Heart left ventricle (tissue), 7 donors: ENCODE data around the genes NYAP2 and SLC19A3.

GRCh38 chr2:224864712-224865192 lies 148.6 kb upstream of the CCDC195 start:
- PRO-cap, 6 experiments: no peak in any of the 6 experiments
- RAMPAGE, long total RNA, 2 experiments: no peak in any of the 2 experiments
- RRBS: no CpG with 5 or more reads among the region's 2 CpGs

DNA sequence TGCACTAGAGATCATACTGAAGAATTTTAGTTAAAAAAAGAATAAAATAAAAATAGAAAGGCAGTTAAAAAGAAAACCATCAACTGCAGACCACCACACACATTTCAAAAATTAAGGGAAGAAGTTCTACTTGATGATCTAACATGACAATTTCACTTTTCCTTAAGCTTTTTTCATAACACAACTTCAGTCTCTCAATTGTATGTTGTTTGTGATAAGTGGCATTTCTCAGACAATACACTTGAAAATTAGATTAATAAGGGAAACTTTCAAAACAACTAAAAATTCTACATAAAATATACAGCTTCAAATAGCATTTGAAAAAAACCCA lies 99.3 kb downstream of the DOCK10 start:
- PRO-cap, 6 experiments: no peak in any of the 6 experiments
- RAMPAGE, long total RNA, 2 experiments: no peak in any of the 2 experiments

GRCh38 chr2:224944401-224944768 lies 97.9 kb downstream of the DOCK10 start:
- PRO-cap, 6 experiments: no peak in any of the 6 experiments
- RAMPAGE, long total RNA, 2 experiments: no peak in any of the 2 experiments
- RRBS: no CpG with 5 or more reads among the region's 4 CpGs

DNA sequence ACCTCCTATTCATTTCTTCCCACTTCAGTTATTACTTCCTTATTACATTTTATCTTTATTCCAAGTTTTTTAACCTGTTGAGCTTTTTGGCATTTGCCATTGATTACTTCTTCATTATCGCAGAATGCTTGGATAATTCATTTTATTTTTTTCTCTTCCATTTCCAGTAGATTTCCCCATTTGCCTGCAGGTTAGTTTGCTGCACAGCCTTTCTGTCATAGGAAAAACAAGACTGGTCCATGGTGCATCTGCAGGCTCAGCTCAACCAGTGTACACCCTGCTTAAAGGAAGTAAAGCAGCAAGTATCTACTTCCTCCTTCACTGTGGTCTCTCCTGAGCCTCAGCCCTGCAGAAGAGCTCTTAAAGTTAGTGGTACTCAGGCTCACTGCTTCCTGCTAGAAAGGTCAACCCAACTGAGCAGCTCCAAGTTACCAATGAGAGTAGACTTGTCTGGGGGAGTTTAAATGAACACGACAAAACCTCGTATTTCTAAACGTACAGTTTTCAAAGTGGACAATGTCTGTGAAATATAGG lies 89.0 kb downstream of the DOCK10 start:
- PRO-cap, 6 experiments: no peak in any of the 6 experiments
- RAMPAGE, long total RNA, 2 experiments: no peak in any of the 2 experiments
- RRBS: no CpG with 5 or more reads among the region's 4 CpGs

DNA sequence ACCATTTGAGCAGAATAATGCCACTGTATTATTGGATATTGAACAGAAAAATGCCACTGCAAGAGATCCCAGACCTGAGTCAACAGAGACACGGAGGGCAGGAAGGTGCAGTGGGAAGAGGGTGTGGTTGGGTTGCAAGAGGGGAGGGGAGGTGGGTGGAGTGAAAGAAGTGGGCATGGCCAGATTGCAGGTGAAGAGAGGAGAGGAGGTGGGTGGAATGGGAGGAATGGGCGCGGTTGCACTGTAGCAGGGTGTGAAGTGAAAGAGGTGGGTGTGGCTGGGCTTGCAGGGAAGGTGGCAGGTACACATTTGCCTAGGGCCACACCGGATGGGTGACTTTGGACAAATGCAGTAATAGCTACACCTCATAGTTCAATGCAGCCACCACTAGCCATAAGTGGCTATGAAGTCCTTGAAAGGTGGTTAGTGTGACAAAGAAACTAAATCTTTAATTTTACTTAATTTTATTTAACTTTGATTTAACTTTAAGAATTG lies 71.0 kb downstream of the DOCK10 start:
- PRO-cap, 6 experiments: no peak in any of the 6 experiments
- RAMPAGE, long total RNA, 2 experiments: no peak in any of the 2 experiments
- RRBS: no CpG with 5 or more reads among the region's 4 CpGs

GRCh38 chr2:225017576-225018160 lies 24.6 kb downstream of the DOCK10 start:
- PRO-cap, 6 experiments: no peak in any of the 6 experiments
- RAMPAGE, long total RNA, 2 experiments: no peak in any of the 2 experiments
- RRBS: no CpG with 5 or more reads among the region's 4 CpGs

- PRO-cap, 6 experiments: no peak in any of the 6 experiments
- RAMPAGE, long total RNA, 2 experiments: no peak in any of the 2 experiments
These were observed 10.4 kb upstream of the DOCK10 start for GRCh38 chr2:225052666-225053041.

DNA sequence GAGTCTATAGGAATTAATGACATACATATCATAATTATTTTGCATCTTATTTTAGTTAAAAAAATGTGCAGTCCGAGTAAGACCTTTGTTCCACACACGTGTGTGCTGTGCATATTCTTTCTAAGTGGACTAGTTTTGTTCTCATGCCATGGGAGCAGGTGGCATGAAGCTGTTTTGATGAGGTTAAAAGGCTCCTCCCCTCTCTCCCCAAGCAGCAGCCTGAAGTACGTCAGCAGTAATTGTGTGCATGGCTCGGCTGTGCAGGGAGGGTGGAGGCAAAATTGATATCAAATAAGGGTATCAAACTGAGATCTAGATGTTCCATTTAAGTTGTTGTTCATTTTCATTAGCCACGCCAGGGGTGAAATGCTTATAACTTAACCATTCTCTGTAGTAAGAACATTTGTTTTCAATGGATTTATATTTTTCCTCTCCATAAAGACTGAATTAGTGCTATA lies at the start of gene NYAP2:
Gene NYAP2, plus strand, starts transcription at position 235 of the 458 bp plus-strand sequence.
- PRO-cap, 6 experiments: no peak in any of the 6 experiments
- RAMPAGE, long total RNA, 2 experiments: no peak in any of the 2 experiments
- RRBS: no CpG with 5 or more reads among the region's 5 CpGs

- PRO-cap, 6 experiments: no peak in any of the 6 experiments
- RAMPAGE, long total RNA, 2 experiments: no peak in any of the 2 experiments
- RRBS: no CpG with 5 or more reads among the region's 8 CpGs
These were observed 376.1 kb downstream of the IRS1 start for GRCh38 chr2:226423430-226423960.

DNA sequence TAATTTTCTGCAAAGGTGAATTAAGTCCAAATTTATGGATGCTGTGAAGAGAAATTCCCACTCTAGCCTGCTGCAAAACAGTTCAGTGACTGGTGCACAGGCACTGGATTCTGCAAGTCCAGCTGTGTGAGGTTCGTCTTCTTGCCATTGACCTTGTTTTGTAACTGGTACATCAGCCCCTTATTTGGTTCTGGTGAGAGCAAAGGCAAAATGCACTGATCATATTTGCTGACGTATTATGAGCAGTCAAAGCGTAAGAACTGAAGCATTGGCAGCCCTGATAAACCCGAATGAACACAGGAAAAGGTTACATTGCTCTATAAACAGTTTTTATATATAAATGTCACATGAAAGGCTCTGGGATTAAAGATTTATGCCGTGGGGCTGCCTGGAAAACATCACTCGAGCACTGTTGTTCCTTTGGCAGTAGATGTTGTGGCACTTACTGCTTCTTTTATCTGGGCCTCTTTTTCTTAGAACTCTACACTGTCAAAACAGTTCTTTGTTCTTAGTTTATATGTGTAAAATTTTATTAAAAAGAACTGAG lies 168.0 kb downstream of the IRS1 start:
- PRO-cap, 6 experiments: peak in 1 of 6 experiments; most common plus-strand start position 363 of the sequence (in 1); most common minus-strand start position 155 of the sequence (in 1)
- RAMPAGE, long total RNA, 2 experiments: no peak in any of the 2 experiments
- RRBS: no CpG with 5 or more reads among the region's 6 CpGs

DNA sequence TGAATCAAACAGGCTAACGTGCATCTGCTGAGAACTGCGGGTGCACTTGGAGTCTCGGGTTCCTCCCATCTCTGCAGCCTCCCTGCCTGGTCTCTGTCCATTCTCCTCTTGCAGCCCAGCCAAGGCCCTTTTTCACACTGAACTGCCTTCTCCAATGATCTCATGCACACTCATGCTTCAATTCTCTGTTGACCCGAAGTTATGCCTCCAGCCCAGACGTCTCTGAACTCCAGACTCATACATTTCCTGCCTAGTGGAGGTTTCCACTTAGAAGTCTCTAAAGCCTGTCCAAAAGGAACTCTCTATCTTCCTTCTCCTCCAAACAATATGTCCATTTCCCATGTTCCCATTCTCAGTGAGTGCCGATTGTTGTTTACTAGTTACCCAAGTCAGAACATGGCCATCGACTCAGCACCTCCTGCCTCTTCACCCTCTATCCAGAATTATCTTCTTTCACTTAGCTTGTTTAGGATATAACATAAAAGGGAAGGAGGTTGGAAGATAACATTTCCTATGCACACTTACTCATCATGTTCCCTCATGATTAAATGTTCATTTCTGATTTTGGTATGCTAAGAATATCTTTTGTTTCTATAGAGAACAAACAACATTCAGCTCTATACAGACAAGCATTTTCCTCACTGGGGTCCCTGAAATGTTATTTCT lies 155.1 kb downstream of the IRS1 start:
- PRO-cap, 6 experiments: peak in 2 of 6 experiments; most common plus-strand start position 383 of the sequence (in 1); most common minus-strand start position 174 of the sequence (in 2)
- RAMPAGE, long total RNA, 2 experiments: no peak in any of the 2 experiments
- RRBS: no CpG with 5 or more reads among the region's 7 CpGs

- PRO-cap, 6 experiments: no peak in any of the 6 experiments
- RAMPAGE, long total RNA, 2 experiments: no peak in any of the 2 experiments
- RRBS: no CpG with 5 or more reads among the region's 3 CpGs
These were observed 147.0 kb downstream of the IRS1 start for GRCh38 chr2:226652634-226653046.

DNA sequence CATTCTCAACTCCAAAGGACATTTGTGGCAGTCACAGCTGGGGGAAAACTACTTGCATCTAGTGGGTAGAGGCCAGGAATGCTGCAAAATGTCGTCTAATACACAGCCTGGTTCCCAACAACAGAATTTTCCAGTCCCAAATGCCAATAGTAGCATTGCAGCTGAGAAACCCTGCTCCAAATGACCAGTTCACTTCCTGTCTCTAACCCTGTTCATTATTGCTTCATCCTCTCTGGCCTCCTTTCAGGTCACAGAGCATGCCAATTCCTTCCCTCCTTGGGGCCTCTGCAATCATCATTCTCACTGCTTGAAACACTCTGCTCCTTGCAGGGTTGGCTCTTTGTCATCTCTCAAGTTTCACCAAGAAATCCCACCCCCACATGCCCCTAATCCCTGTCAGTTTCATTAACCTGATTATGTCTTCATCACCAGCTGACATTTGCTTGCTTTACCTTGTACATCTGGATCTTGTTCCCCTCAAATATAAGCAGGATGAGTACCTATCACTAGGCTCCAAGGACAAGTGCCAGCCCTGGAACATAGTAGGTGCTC lies 139.0 kb downstream of the IRS1 start:
- PRO-cap, 6 experiments: peak in 2 of 6 experiments; most common minus-strand start position 141 of the sequence (in 2)
- RAMPAGE, long total RNA, 2 experiments: no peak in any of the 2 experiments
- RRBS: no CpG with 5 or more reads among the region's 1 CpG

- PRO-cap, 6 experiments: no peak in any of the 6 experiments
- RAMPAGE, long total RNA, 2 experiments: no peak in any of the 2 experiments
- RRBS: no CpG with 5 or more reads among the region's 3 CpGs
These were observed 40.8 kb downstream of the IRS1 start for GRCh38 chr2:226758716-226759311.

DNA sequence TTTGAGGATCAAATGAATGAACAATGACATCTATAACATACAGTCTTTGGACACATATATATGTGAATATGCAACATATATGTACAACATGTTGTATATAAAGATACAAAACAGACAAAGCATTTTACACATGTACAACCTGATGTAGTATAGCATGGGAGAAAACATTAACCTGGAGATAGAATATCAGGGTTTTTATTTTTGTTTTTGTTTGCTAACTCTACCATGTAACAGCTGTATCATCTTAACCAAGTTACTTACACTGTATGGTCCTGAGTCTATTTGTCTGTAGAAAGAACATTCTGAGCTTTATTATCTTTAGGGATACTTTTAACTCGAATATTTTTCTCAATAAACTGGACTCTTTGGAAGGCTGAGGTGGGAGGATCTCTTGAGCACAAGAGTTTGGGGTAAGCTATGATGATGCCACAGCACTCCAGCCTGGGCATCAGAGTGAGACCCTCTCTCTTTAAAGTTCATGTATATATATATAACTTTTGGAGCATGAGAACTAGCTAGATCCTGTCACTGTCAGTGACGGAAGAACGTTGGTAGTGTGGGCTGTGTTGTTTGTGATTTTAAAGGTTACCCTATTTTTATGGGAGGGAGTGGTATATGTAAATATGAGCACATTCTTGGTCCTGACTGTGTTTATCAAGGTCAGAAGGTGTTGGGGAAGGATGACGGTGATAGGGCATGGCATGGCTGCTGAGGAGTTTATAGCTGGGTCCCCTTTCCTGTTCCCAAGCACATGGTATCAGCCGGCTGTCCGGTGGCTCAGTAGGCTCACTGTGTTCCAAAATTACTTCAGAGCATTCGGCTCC lies 28.9 kb downstream of the IRS1 start:
- PRO-cap, 6 experiments: peak in 3 of 6 experiments; most common plus-strand start position 663 of the sequence (in 1); most common minus-strand start position 553 of the sequence (in 2)
- RAMPAGE, long total RNA, 2 experiments: no peak in any of the 2 experiments
- RRBS: no CpG with 5 or more reads among the region's 7 CpGs

DNA sequence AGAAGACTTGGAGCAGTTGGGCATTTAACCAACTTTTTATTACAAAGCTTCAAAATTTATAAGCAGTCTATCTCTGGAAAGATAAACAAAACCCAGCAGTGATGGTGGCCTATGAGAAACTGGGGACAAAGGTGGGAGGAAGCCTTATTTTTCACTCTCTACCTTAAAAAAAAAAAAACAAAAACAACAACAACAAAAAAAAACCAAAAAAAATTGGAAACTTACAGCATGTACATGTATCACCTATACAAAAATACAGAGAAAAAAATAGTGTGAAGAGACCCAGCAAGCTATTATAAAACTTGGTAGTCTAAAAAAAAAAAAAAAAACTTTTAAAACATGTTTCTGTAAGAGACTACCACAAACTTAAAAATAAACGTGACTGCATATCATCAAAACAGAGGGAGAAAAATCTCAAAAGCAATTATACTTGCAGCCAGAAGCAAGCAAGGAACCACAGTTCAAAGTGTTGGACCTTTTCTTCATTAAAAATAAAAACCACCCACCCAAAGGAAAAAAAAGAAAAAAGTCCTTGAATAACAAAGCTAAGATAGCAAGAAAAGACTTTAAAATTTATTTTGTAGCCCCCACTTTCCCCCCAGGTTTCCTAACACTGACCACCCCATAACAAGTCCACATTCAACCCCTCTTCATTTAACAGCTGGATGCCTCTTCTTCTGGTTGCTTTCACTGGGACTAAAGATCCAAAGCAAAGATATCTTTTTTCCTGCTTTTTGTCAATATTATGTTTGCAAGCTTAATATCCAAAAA lies 13.0 kb downstream of the IRS1 start:
- PRO-cap, 6 experiments: no peak in any of the 6 experiments
- RAMPAGE, long total RNA, 2 experiments: no peak in any of the 2 experiments
- RRBS: no CpG with 5 or more reads among the region's 1 CpG

DNA sequence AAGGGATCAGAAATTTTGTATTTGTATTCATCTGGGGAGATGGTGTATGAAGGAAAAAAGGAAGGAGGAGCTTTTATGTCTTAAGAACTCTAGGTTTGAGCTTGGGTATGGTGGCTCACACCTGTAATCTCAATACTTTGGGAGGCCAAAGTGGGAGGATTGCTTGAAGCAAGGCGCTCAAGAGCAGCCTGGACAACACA lies 19.2 kb downstream of the RHBDD1 start:
- PRO-cap, 6 experiments: peak in 1 of 6 experiments; most common plus-strand start position 54 of the sequence (in 1)
- RAMPAGE, long total RNA, 2 experiments: no peak in any of the 2 experiments
- RRBS: no CpG with 5 or more reads among the region's 1 CpG

- PRO-cap, 6 experiments: peak in 2 of 6 experiments; most common plus-strand start chr2:227413572 (in 2); most common minus-strand start chr2:227413556 (in 1)
- RAMPAGE, long total RNA, 2 experiments: no peak in any of the 2 experiments
- RRBS: no CpG with 5 or more reads among the region's 12 CpGs
These were observed 25.4 kb upstream of the SCYGR1 start for GRCh38 chr2:227413040-227413704.

DNA sequence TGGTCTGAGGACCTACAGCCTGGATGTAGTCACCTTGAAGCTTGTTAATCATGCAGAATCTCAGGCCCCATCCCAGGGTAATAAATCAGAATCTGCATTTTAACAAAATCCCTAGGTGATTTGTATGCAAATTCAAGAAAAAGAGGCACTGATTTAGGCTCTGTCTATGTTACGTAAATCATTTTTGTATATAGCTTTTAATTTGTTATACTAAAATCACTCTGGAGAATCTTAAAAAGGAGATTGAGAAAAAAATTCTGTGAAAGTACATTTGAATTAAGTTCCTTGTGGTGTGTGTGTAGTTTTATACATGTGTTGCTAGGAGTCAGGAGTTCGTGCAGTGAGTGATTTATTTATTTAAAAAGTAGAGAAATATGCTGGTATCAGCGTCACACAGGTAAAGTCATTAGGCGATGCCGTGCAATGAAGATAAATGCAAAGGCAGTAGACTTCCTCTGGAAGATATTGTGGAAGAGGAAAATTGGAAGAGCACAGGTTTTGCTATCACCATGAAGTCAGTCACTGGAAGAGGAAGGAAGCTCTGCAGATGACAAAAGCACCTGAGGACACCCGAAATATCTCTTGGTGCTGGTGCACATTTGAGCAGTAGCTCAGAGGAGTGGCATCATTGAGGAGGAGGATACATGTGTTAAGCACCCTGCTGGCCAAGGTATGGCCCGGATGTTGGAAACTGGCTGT lies 33.0 kb upstream of the SCYGR2 start:
- PRO-cap, 6 experiments: no peak in any of the 6 experiments
- RAMPAGE, long total RNA, 2 experiments: no peak in any of the 2 experiments
- RRBS: no CpG with 5 or more reads among the region's 7 CpGs

DNA sequence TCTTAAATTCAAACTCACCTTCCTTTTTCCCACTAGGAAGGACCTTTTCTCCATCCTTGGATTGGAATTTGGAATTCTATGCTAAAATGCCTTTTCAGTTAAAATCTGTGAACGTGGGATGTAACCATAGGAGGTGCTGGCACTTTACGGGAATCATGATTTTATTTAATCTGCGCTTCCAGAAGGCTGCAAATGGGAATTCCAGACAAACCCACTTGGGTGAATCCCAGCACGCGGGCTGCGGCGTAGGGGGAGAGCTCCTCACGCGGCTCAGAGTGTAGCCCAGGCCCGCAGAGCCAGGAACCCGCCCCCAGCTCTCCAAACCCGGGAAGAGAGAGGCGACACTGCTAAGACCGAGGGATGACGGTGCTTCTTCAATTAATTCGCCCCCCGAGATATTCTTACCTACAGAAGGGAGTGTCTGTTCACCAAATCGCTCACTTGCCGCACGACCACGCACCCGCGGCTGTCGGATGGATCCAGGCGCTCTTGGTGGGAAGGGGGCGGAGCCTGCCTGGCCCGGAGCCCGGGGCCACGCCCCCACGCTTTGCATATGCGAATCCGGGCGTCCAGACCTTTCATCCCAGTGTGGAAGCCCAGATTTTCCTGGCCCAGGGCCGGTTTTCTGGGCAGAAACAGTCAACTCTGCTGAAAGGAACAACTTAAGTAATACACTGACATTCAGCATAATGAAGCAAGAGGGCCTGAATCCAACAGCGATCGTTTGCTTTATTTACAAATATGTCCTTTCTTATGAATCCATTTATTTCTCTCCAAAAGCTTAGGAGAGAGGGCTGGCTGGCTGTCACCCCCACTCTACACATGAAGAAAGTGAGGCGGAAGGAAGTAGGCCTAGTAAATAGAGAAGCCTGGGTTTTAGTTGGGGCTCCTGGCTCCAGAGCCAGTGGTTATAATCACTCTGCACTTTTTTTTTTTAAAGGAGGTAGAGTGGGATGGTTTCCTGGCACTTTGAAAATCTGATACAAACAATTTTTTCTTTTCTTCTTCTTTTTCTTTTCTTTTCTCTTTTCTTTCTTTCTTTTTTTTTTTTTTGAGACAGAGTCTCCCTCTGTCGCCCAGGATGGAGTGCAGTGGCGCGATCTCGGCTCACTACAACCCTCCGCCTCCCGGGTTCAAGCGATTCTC lies at the start of gene SLC19A3:
Gene SLC19A3, minus strand, starts transcription at position 491 of the 1,146 bp plus-strand sequence.
- PRO-cap, 6 experiments: peak in 5 of 6 experiments; most common minus-strand start position 491 of the sequence (in 5)
- RAMPAGE, long total RNA, 2 experiments: start-site peak on the minus strand in 1 of 2 experiments, centred at position 472 of the sequence, 37 reads per replicate
- RRBS: 4% methylated on average over 7 of the region's 44 CpGs